Sigmoid colon (tissue), 4 donors: ENCODE data around the genes DHCR7 and KRTAP5-8.

DNA sequence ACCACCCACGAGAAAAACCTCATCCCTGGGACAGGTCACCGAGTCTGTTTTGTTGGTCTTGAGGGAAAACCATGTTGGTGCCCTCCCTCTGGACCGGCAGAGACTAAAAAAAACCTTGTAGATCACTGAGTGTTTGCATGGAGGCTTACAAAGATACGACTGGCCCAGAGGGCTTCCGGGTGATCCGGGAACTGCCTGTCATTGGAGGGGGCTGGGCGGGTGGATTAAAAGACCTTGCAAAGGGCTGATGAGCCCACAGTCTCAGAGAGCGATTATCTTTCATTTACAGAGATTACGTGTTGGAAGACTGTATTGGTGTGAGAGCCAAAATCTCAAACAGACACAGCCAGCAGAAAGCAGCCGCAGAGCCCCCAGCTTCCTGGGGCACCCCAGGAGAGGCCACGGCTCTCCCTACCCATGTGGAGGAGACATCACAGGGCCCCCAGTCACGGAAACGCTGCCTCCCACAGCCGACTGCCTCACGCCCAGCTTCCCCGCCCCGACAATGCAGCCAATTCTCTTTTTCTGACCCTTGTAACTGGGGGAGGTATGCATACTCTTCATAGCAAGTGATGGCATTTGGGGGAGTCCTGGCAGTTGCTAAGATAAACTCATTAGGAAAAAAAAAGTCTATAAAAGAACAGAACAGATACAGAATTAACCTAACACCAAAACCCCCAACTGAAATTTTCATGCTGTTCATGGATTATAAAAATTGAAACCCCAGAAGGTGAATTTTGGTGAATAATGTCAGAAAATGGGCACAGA is 426.5 kb downstream of the CTTN start:
- PRO-cap, result no peak
- RAMPAGE, long total RNA, 4 experiments, result no peak in any of the 4 experiments

DNA sequence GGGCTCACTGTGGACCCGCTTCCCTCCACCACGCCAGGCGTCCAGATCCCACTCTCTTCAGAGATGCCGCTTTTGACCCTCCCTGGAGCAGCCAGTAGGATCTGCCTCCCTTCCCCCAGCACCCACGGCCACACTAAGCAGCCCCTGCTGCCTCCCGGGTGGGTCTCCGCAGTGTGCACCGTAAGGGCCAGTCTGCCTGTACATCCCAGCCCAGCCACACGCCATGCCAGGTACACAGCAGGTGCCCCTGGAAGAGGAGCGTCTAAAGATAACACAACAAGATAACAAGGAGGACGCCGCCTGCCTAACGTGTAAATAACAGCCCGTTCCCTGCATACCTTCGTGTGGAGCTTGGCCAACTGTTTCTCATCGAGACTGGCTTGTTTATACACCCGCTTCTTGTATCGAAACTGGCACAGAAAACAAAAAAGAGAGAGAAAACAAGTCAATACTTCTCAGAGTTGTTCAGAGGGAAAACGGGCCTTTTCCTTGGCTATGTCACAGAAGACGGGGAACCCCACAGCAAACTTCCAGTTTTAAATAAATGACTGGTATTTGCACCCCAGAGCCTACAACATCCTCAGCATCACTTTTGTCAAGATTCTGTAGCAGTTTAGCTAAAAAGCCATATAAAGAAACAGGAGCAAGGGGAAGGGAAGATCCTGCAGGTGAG is 139.3 kb downstream of the SHANK2 start:
- PRO-cap, result no peak
- RAMPAGE, long total RNA, 4 experiments, result no peak in any of the 4 experiments

- PRO-cap, result no peak
- RAMPAGE, long total RNA, 4 experiments, result no peak in any of the 4 experiments
Observed at GRCh38 chr11:71220026-71220434, 32.3 kb downstream of the SHANK2 start.

DNA sequence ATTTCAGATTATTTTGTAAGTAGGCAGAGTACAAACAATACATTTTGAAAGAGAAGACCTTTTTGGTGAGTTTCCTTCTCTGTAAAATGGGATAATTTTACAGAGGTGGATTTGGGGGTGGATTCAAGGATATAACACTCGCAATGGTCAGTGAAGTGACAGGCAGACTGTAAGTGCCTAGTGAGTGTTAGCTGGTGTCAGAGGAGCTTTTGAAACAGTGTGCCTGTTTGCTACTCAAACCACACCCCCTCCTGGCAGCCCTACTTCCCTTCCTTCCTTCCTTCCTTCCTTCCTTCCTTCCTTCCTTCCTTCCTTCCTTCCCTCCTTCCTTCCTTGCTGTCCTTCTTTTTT is 57.5 kb downstream of the DHCR7 start:
- PRO-cap, result no peak
- RAMPAGE, long total RNA, 4 experiments, result no peak in any of the 4 experiments

DNA sequence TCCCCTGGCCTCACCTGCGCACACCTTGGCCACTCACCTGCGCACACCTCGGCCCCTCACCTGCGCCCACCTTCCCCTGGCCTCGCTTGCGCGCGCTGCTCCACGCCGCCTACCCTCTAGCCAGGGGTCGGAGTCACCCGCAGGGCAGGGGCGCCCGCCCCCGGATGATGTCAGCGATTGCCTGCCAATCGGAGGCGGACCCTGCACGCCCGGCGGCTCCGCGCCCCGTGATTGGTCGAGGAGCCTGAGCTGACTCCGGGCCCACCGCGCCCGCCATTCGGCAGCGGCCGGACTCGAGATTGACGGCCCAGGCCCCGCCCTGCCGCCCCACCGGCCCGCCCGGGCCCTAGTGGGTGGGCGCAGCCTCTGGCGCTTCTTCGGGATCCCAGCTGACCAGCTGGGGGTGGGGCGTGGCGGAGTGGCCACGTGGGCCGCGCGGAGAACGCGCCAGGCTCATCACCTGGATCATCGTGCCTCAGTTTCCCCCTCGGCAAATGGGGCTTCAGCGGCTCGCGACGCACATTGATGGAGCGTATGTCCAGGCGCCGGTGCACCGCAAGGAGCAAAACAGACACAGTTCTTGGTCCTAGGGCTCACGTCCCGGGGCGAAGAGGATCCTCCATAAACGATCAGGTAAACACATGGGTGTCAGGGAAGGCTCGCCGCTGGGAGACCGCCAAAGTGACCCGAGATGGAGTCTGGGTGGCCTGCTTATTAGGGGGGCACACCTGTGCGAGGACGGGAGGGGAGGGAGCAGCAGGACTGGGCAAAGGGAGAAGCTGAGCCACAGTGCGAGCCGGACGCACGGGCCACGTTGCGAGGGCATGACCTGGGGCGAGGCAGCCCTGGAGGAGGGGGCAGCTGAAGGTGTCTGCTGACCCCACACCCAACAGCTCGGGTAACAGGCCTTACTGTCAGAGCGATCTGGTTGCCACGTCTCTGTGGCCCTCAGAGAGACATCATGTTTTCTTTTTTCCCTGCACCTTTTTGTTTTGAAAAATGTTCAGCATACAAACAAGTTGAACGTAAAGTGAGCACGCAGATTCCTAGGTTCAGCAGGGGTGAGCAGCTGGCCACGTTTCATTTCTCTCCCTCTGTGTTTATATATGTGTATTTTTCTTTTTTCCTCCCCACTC is at the start of gene DHCR7:
DHCR7 (minus strand) TSS at position 141 of the 1,136 bp plus-strand sequence.
- PRO-cap, result bidirectional peak, plus-strand start at position 400 of the sequence, minus-strand start at position 118 of the sequence
- RAMPAGE, long total RNA, 4 experiments, result start-site peak on the plus strand in 4 of 4 experiments, centred at positions 328 to 417 of the sequence, 16 to 99 reads per replicate; start-site peak on the minus strand in 4 of 4 experiments, centred at positions 127 to 147 of the sequence, 22 to 25 reads per replicate

DNA sequence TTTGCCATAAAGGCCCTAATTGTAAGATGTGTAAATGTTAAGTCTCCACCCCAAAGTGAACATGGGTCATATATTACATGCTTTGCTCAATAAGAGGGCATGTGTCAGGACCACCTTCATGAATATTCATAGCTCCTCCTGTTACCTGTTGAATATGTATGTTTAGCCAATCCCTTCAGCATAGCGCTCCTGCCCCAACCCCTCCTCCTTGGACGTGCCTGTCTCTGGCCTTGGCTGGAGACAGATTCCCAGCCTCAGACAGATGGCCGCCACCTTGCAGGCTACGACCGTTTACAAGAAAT is 1.2 kb upstream of the NADSYN1 start:
- PRO-cap, result no peak
- RAMPAGE, long total RNA, 4 experiments, result no peak in any of the 4 experiments

DNA sequence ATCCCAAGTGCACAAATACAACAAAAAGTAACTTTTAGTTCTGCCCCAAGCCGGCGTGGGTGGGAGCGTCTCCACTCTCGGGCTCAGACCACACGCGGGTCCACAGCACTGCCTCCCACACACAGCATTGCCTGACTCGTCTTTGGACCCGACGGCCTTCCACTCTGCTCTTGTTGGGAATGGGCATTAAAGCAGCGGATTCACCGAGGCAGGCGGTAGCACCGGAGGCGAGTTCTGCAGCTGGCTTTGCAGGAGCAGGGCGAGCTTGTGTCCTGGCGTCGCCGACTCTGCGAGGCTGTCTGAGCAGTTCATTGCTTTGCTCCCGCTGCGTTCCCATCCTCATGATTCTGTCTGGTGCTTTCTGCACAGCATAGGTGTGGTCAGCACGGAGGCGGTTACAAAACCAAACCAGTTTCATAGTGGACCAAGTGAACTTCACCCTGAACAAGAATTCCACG is 23.1 kb downstream of the NADSYN1 start:
- PRO-cap, result no peak
- RAMPAGE, long total RNA, 4 experiments, result no peak in any of the 4 experiments

GRCh38 chr11:71537627-71538054 is at the start of gene KRTAP5-8:
Gene KRTAP5-8, plus strand, starts transcription at chr11:71538025.
- PRO-cap, result no peak
- RAMPAGE, long total RNA, 4 experiments, result no peak in any of the 4 experiments

- PRO-cap, result no peak
- RAMPAGE, long total RNA, 4 experiments, result no peak in any of the 4 experiments
Observed at GRCh38 chr11:71589591-71589790, 6.8 kb upstream of the KRTAP5-11 start.

DNA sequence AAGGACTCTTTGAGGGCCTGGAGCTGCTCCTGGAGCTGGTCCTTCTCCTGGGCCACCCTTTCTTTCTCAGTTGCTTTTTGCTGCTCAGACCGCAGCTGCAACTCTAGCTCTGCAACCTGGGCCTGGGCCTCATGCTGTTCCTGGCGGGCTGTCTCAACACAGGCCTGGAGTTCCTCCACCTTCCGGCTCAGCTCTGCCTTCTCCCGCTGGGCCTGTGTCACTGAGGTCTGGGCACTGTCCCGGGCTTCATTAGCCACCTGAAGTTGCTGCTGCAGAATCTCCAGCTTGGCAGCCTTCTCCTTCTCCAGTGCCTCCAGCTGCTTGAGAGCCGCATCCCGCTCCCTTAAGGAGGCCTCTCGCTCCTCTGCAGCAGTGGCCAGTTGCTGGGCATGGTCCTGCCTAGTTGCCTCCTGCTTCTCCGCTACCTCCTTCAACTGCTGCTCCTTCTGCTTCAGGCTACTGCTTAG is 16.7 kb downstream of the IL18BP start:
- PRO-cap, result no peak
- RAMPAGE, long total RNA, 4 experiments, result start-site peak on the plus strand in 1 of 4 experiments, centred at position 144 of the sequence, 5 reads per replicate

DNA sequence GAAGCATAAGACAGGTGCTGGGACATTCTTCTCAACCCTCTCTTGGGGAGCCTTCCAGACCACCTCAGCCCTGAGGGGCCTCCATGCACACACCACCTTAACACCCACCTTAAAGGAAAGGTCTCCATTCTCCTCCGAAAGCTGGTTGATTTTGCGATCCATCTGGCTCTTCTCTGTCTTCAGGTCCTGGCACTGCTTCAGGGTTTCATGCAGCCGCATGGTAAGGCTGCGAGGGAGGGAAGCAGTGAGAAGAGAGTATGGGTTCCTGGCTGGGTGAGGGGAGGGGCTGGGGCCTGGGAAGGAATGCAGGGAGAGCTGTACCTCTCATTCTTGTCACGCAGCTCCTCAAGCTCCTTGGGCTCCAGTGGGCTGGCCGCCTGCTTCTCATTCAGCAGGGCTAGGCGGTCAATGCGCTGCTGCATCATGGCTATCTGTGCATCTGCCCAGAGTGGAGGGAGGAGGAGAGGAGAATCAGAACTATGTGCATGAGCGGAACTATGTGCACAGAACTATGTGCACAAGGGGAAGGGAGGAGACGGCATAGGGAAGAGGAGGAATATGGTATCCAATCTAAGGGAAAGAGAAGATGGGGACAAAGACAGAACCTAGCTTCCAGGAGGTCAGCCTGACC is 19.5 kb downstream of the IL18BP start:
- PRO-cap, result no peak
- RAMPAGE, long total RNA, 4 experiments, result no peak in any of the 4 experiments

DNA sequence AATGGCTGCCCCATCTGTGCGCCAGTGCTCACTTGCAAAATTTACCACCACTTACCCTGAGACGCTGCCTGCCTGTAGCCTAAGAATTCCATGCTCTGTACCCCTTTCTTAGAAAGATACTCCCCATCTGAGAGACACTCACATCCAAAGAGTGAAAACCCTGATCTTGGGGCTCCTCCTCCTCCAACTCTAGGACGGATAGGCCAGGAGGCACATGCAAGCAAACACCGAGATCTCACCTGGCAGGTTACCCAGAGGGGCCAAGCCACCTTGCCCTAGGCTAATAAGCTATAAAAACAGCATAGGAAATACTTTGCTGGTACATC is 40.7 kb downstream of the NUMA1 start:
- PRO-cap, result no peak
- RAMPAGE, long total RNA, 4 experiments, result start-site peak on the minus strand in 1 of 4 experiments, centred at position 136 of the sequence, 34 reads per replicate

- PRO-cap, result no peak
- RAMPAGE, long total RNA, 4 experiments, result no peak in any of the 4 experiments
Observed at GRCh38 chr11:72114666-72114935, 2.1 kb upstream of the ANAPC15 start.

DNA sequence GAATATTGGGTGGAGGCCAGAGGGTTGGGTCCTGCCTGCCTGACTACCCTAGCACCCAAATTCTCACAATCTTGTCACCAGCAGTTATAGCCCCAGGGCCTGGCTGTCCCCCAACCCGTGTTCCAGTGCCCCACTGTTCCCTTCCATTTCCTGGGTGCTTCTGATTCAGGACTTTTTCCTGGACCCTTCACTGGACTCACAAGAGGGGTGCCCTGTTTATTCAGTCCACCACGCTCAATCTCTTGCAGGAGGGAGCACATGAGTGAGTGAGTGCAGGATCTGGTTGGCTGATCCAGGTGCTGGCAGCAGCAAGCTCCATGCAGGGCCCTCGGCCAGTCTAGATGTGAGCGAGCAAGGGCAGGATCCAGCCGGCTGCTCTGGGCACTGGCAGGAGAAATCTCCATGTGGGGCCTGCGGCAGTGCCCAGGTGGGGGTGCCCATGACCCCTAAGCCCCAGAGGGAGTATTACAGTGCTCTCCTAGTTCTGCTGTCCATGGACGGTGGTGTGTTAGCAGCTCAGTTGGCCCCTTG is 11.5 kb upstream of the ANAPC15 start:
- PRO-cap, result no peak
- RAMPAGE, long total RNA, 4 experiments, result no peak in any of the 4 experiments

DNA sequence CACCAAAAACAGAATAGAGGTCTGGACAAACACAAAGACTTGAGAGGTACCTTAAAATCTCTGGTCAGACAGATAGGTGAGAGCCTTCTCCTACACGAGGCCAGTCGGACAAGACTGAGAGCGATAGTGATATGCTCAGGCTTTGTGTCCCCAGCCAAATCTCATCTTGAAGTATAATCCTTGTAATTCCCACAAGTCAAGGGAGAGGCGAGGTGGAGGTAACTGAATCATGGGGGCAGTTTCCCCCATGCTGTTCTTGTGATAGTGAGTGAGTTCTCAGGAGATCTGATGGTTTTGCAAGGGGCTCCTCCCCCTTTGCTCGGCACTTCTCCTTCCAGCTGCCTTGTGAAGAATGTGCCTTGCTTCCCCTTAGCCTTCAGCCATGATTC is 7.6 kb upstream of the FOLR2 start:
- PRO-cap, result no peak
- RAMPAGE, long total RNA, 4 experiments, result no peak in any of the 4 experiments

GRCh38 chr11:72221826-72222422 is 2.6 kb upstream of the INPPL1 start:
- PRO-cap, result no peak
- RAMPAGE, long total RNA, 4 experiments, result no peak in any of the 4 experiments

- PRO-cap, result no peak
- RAMPAGE, long total RNA, 4 experiments, result no peak in any of the 4 experiments
Observed at GRCh38 chr11:72224434-72224543, 278 bp upstream of the INPPL1 start.

GRCh38 chr11:72233860-72234614 is 9.5 kb downstream of the INPPL1 start:
- PRO-cap, result no peak
- RAMPAGE, long total RNA, 4 experiments, result no peak in any of the 4 experiments

DNA sequence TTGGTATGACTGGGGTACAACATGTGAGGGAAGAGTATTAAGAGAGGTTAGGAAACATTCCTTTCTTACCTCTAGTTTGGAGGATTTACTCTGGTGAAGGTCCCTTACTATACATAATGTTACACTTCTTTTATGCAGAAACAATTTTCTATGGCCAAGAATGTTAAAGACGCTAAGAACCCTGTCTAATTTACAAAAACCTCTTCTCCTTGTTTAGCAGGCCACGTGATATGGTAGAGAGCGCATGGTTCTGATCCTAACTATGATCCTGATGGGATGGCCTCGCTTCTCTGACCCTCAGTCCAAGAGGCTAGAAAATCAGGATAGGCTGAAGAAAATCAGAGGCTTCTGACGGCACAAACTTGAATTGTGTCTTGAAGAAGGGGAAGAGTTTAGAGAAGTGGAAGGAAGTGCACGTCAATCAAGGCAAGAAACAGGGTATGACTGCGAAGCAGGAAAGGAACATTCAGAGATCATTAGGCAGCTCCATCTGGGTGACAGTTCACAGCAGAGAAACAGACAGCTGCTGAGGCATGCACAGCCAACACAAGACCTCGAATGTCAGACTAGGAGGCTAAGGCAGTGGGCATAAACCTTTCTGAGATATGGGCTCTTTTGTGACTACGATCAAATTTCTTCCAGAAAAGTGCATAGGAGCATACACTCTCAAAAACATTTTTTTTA is 29.4 kb downstream of the CLPB start:
- PRO-cap, result no peak
- RAMPAGE, long total RNA, 4 experiments, result no peak in any of the 4 experiments

- PRO-cap, result no peak
- RAMPAGE, long total RNA, 4 experiments, result no peak in any of the 4 experiments
Observed at GRCh38 chr11:72583866-72585188, 89.9 kb downstream of the PDE2A start.